HGPS cell (cell line): ENCODE measurements around a stretch of chr22.

DNA sequence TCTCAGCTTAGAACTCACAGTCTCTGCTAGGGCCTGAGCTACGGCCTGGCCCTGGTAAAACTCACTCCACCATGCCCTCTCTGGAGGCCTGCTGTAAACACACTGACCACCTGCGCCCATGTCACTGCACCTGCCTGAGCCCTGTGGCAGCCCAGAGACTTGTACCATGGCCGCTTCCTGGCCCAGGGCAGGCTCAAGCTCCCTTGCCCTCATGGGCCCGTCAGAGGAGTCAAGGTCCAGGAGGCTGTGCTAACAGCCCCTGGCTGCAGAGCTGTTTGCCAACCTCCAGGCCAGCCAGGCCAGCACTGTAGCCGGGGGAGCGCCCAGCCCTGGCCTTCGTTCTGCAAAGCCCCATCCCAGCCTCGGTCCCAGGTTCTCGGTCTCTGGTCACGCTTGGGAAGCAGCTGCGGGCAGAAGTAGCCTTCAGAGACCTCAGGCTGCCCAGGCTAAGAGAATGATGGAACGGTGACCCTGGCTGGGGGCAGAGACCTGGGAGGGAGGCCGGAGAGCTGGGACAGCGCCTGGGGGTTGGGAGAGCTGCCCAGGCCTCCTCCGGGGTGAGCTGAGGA lies 11.8 kb upstream of the TCF20 start:
- RRBS = 53% methylated on average over 3 of the region's 15 CpGs

- RRBS = no CpG with 5 or more reads among the region's 16 CpGs
These were observed 46.6 kb upstream of the TCF20 start for GRCh38 chr22:42316962-42317461.

DNA sequence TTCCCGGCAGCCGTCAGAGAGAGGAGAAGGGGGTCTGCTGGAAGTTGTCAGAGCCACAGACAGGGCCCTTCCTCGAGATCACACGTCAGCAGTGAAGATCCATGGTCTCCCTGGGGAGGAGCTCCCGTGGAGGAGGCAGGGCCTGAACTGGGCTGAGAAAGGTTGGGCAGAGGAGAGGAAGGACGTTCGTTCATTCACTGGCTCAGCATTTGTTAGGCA lies 51.8 kb upstream of the TCF20 start:
- RRBS = no CpG with 5 or more reads among the region's 7 CpGs

DNA sequence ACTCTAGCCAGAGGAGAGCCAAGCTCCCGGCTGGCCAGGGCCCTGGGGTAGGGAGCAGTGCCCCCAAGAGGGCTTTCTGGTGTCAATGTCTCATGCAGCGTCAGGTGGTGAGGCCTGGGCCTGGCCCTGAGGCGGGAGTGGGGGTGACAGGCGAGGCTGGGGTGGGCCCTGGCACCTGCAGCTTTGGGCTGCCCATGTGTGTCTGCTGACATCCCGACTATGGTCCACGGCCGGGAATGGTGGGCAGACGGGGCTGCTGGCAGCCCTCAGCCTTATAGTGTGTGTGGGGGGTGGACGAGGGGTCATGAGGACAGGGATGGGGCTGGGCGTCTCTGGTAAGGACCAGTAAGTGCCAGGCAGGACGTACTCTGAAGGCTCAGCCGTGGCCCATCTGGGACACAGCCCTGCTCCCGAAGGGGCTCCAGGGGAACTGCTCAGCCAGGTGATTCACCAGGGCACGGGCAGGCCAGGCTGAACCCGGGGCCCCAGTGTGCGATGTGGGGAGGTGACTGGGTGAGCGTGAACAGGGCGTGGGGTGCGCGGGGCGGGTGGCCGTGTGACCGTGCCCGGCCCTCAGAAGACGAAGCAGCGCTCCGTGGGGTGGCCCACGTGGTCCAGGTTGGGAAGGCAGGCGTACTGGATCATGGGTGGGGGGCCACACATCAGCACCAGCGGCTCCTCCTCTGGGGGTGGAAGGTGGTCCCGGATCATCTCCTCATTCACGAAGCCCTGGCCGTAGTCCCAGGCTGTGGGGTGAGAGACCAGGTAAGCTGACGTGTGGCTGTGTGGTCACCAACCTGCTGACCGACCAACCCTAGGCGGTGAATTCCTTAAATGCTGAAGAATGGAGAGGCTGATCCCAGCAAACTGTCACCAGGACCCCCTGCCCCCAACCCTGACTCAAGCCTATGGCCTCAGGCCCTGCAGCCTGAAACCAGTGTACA lies 4.8 kb upstream of the POLDIP3 start:
- RRBS = 95% methylated on average over 6 of the region's 36 CpGs

GRCh38 chr22:42621607-42622090 lies 7.0 kb upstream of the POLDIP3 start:
- RRBS = no CpG with 5 or more reads among the region's 16 CpGs

DNA sequence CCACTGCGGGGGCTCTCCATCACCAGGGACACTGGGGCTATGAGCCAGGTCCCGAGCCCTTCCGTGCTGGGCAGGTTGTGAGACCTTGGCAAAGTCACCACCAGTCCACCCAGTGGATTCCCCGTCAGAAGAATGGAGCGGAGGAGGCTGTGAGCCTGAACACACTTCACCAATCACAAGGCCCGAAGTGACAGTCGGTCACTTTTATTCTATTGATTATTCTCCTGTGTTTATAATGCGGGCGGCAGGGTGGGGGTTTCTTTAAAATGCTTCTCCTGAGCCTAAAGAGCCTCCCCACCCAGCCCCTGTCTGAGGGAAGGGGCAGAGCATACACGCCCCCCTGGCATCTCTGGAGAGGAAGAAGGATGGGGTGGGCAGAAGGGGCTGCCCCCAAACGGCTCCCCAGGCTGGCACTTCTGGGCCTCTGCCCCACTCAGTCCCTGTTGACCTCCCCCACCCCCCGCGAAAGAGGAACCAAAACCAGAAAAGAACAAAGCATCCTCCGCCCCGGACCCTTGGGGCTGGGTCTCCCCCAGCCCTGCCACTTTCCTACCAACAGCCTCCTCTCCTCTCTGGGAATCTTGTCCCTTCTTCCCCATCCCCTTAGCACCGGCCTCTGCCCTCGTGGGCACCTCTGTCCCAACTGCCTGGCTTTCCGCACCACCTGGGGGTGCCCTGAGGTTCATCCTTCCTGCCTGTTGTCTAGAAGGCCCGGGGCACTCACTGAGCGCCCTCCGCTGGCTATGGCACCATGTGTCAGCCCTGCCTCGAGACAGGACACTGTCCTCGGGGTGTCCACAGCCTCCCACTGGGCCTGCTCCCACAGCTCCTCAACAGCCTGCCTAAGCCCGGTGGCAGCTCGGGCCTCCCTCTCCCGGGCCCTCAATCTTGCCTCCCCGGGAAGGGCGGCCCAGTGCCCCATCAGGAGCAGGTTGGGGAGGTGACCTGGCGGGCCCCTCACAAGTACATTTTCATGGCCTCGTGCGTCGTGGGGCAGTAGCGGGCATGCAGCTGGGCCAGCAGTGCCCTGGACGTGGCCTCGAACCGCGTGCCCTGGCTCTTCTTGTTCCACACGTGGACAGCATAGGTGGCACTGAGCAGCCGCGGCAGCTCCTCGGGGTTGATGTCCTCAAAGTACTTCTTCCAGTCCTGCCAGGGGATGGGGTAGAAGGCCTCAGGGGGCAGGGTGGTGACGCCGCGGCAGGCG lies 28.3 kb downstream of the A4GALT start:
- RRBS = 98% methylated on average over 4 of the region's 45 CpGs

GRCh38 chr22:42699077-42699859 lies 21.4 kb downstream of the A4GALT start:
- RRBS = no CpG with 5 or more reads among the region's 18 CpGs

DNA sequence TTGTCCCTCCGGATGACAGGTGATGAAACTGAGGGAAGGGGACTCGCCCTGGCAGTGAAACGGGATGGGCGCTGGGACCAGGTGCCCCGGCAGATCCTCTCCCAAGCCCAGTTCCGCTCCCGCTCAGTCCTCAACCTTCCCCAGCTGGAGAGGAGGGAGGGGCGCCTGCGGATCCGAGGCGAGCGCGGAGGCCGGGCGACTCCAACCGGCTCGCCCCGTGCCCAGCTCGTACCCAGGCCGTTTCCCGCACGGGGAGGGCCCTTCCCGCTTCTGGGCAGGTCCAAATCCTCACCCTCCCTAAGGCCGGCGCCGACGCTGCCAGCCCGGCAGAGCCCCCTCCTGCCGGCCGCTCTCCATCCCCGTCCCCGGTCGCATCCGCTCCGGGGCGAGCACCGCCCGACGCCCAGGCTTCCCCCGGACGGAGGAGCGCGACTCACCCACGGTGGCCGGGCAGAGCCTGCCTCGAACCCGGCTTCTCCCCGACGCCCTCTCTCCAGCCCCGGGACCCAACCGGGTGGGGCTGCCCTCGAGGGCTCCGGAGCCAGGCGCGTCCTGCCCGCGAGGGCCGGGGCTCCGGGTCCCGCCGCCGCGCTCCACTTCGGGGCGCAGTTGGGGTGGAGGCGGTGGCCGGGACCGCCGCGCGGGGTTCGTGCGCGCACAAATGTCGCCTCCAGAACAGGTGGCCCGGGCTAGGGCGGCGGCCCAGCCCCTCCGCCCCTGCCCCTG lies 523 bp downstream of the A4GALT start:
- RRBS = 2% methylated on average over 37 of the region's 79 CpGs

DNA sequence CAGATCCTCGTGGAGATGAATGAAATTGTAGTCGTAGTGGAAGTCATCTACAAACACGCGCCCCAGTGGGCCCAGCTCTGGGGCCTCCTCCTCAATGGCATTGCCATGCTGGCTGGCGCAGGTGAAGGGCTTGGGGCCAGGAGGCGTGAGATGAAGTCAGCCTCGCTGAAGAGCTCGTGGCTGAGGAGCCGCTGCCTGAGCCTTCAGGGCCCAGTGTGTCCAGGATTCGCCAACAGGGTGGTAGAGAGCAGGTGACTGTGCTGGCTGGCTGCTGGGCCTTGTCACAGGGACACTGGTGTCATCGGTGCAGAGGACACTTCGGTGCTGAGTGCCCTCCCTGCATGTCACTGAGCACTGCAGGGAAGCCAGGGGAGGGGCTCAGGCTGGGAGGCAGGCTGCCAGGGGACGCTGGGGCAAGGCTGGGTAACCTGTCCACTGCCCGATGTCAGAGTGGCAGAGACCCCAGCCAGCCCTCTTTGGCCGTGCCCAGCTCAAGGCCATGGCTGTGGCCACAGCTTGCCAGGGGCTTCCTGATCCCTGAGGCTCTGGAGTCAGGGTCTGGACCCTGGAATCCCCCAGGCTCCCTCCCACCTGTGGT lies 64.1 kb downstream of the ARFGAP3 start:
- RRBS = no CpG with 5 or more reads among the region's 15 CpGs

GRCh38 chr22:42932176-42932456 lies 75.0 kb upstream of the ARFGAP3 start:
- RRBS = no CpG with 5 or more reads among the region's 3 CpGs

GRCh38 chr22:42937155-42937998 lies 77.6 kb downstream of the PACSIN2 start:
- RRBS = no CpG with 5 or more reads among the region's 16 CpGs

DNA sequence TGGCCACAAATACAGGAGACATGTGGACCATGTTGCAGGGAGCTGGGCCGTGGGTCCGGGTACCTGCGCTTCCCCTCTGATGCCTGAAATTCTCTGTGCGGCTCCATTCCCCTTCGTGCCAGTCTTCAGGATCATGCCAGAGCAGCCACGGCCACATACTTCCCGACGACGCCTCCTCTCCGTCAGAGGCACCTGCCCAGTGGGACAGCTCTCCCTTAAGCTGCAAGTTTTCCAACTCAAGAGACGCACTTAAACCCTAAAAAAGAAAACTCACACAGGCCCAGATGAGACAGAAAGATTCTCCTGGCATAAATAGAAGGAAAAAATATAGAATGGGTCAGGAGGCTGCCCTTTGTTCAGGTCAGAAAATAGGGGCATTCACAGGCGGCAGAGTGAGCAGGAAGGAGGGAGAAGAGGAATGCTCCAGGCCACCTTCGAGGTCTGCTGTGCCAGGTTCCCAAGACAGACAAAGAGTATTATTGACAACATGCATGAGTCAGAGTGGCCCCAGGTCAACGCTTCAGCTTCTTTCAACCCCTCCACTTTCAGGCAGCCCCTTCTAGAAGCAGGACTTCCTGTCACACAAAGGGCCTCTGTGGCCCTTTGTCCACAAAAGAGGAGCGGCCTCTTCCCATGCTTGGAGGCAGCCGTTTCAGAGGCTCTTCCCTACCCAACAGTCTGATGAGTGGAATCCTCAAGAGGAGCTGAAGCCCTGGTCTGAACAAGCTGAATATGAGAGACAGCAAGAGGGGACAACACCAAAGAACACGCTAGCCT lies 67.9 kb downstream of the PACSIN2 start:
- RRBS = no CpG with 5 or more reads among the region's 17 CpGs

DNA sequence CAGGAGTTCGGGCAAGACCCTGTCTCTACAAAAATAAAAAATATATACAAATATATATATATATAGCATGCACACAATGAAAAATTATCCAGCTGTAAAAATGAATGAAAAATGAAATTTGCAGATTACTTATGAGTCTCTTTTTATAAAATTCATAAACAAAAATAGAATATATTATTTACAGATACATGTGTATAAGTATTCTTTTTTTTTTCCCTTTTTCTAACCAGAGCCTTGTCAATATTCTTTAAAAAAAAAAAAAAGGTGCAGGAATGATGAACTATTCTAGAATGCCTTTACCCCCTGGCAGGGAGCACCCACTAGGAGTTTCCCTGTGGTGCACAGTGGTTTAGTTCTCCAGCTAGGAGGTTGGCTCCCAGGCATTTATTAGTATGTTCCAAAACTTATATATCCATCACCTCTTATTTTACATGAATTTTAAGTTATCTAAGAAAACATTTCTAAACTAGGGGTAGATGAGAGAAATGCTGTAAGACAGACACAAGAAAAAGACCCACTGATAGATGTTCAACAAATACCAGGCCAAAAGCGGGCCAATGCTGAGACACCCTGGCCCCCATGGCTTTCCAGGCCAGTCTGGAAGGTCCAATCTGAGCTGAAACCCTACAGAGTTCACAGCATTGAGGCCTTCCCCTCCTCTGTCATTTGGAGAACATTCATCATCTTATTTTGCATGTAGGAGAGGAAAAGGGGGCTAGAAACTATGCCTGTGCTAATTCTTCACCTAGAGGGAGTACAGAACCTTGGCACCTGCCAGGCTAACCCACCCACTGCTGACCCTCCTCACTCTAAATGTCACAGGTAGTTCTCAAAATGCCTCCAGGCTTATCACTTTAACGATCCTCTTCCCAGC lies 39.3 kb downstream of the PACSIN2 start:
- RRBS = no CpG with 5 or more reads among the region's 3 CpGs

- RRBS = no CpG with 5 or more reads among the region's 16 CpGs
These were observed 8.6 kb downstream of the BIK start for GRCh38 chr22:43118771-43119838.

DNA sequence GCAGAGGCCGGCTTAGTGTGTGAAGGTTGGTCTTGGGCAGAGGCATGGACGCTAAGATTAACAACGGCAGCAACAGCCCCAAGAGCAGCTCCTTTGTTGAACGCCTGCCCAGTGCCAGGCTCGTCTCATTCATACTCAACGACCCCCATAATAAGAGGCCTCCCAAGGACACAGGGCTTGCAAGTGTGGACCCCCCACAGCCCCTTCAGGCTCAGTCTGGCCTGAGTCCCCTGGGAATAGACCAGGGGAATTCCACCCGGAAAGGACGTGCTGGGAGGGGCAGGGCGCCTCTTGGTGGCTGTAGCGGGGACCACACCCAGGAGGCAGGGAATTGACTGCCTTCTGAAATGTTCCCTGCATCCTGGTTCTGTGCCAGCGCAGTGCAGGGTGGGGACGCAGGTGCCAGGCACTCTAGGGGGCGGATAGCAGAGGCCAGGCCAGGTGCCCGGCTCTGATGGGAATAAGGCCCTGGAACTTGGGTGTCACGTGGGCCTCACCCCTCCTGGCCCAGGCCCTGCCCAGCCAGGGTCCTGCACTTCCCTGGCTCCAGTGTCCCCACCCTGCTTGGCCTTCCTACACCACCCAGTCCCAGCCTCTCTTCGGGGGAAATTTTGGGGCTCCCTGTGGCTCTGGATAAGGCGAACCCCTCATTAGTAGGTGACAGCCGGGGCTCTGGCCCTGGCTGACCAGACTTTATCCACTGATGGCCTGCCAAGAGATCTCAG lies 8.5 kb downstream of the TSPO start:
- RRBS = no CpG with 5 or more reads among the region's 18 CpGs

DNA sequence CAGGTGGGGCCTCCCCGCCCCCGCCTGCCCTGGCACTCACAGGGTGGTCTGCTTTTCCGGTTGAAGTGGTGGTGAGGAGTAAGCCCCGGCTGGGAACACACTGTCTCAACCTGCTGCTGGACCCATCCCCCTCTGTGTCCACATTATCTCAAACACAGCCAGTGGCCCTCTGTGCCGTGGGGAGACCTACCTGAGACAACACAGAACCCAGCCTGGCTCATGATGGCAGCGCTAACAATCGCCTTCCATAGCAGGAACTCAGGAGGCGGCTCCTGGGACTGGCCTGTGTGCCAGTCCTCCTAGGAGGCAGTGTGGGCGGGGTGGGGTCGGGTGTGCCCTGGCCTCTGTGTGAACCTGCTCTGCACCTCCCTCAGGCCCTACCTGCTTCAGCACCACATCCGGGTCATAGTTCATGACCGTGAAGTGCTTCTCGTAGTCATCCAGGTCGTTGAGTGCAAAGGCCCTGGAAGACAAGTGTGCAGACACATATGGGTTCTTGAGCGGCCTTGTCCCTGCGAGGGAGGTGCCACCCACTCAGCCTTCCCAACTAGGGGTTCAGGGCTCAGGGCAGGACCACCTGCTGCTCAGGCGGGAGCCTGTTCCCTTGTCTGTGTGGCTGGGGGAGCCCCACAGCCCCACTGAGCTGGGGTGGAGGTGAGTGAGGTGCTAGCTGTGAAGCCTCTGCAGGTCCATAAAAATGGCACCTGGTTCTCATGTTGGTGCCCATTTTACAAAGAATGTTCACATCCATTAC lies 15.3 kb downstream of the TTLL12 start:
- RRBS = 83% methylated on average over 3 of the region's 17 CpGs

- RRBS = no CpG with 5 or more reads among the region's 18 CpGs
These were observed 16.5 kb upstream of the TTLL12 start for GRCh38 chr22:43203438-43203892.

GRCh38 chr22:43213116-43213571 lies 26.2 kb upstream of the TTLL12 start:
- RRBS = 6% methylated on average over 3 of the region's 10 CpGs

DNA sequence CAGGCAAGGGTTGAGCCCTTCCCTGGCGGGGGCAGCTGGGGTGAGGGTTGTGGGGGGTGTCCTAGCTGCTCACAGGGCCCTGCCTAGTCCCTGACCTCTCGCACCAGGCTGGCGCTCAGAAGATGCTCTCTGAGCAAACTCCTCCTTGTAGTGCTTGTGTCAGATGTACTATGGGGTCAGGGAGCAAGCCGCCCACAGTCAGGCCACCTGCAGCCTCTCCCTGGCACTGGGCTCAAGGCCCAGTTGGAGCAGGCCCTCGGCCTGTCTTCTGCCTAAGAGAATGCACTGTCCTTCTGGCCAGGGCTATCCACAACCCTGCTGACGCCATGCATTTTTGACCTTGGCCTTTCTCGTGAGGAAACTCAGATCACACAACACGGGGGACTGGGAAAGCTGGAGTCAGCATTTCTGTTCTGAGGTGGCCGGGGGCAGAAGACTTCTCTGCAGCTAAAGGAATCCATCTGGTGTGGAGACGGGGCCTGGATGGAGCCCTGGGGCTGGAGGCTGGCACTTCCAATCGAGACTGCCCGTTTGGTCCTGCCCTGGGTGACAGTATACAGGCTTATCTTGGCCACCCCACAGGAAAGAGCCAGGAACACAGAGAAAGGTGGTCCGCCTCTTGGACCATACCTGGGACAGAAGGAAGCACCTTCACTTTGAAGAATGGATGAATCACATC lies 74.0 kb upstream of the TTLL12 start:
- RRBS = no CpG with 5 or more reads among the region's 13 CpGs

GRCh38 chr22:43272177-43272739 lies 70.9 kb downstream of the SCUBE1 start:
- RRBS = 54% methylated on average over 3 of the region's 16 CpGs